Progenitor cell of endocrine pancreas (in vitro differentiated cells): ENCODE measurements around a stretch of chr2.

DNA sequence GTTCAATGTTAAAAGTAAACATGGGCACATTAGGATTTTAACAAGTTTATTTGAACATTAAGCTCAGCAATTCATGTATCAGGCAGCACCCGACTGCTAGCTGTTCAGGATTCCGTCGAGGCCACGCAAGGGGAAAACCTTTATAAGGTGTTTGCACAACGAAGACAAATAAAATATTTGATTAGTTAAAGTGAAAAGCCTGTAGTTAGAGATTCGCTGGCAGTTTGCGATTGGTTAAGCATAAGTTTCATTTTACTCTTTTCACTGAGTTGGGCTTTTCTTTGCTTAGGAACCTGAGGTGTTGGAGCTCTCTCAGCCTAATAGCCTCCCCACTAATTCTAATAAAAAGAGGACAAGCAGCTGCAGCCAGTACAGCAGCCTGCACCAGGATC, 43.6 kb upstream of the ROCK2 start:
- PRO-cap: no peak

GRCh38 chr2:11481945-11482512, 16.1 kb upstream of the E2F6 start:
- PRO-cap: bidirectional peak, plus-strand start at chr2:11482311, minus-strand start at chr2:11482112

DNA sequence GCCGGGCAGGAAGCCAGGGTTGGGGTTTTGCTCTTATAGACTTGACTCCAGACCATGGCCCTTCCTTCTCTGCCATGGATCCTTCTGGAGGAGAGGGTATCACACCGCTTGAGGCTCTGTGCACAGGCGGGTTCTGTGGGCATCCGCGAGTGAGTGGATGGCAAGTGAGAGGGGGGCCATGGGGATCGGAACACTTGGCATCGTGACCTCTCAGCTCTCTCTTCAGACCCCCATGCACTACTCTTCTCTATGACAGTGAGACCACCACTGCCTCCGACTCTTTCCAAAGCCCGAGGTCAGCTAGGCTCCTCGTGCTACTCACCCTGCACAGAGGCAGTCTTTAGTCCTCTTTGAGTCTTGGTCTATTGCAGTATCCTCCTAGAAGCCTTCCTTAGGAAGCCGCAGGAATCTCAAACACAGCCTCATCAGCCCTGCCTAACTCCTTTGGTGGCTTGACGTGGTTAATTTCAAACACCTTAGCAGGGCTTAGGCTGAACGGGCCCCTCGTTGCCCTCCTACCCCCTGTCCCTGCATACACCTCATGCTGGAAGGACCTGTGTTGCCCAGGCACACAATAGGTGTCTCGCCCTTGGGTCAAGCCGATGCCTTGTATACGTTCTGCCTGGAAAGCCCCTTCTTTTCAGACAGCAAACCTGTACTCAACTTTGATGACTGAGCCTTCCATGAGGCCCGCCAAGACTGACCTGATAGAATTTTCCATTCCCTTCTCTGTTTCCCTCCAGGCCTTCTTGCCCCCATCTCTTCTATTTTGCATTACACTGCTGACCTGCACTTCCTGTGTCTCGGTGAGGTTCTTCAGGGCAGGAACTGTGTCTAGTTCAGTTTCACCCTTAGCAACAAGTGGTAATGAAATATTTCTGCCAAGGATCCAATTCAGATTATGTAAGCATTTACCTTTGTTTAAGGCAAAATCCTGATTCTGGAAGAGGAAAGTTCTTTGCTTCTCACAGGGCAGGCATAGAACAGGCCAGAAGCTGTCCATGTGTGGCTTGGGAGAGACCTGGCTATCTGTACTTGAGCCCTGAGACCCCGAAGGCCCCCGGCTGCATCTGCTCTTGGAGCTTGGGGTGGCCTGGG, 7.8 kb downstream of the GREB1 start:
- PRO-cap: no peak

DNA sequence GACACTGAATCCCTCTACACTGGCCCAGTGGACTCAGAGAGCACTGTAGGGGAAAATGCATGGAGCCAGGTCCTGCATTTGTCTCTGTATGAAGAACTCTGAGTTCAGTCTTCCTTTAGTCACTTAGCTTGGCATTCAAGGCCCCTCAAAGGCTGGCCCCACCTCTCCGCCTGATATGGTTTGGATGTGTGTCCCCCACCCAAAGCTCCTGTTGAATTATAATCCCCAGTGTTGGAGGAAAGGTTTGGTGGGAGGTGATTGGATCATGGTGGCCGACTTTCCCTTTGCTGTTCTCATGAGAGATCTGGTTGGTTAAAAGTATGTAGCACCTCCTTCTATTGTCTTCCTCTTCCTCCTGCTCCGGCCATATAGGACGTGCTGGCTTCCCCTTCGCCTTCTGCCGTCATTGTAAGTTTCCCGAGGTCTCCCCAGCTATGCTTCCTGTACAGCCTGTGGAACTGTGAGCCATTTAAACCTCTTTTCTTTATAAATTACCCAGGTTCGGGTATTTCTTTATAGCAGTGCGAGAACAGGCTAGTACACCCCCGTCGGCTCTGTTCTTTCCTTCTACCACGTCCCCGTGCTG, 11.2 kb upstream of the NTSR2 start:
- PRO-cap: no peak

DNA sequence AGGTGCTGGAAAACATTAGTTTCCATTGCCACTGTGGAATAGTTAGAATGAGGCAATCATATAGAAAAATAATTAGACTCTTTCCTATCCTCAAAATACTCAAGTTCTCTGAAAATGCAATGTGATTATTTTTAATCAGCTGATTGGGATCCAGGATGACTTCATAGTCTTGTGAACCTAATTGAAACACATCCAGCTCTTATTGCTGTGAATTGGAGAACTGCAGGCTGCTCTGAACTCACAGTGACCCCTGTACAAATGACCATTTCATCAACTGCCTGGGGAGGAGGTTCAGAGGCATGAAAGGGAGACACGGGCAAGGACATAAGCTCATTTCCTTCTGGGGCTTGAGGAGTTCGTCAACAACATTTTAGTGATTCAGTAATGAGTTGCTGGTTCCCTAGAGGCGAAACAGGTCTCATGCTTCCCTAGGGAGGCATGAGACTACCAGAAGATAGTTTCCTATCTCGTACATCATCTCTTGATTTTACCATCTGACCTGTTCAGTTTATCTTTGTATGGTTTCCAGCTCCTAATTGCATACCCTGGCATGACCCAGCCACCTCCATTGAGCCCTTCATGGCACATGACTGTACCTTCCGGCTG, 422.6 kb downstream of the LPIN1 start:
- PRO-cap: no peak

DNA sequence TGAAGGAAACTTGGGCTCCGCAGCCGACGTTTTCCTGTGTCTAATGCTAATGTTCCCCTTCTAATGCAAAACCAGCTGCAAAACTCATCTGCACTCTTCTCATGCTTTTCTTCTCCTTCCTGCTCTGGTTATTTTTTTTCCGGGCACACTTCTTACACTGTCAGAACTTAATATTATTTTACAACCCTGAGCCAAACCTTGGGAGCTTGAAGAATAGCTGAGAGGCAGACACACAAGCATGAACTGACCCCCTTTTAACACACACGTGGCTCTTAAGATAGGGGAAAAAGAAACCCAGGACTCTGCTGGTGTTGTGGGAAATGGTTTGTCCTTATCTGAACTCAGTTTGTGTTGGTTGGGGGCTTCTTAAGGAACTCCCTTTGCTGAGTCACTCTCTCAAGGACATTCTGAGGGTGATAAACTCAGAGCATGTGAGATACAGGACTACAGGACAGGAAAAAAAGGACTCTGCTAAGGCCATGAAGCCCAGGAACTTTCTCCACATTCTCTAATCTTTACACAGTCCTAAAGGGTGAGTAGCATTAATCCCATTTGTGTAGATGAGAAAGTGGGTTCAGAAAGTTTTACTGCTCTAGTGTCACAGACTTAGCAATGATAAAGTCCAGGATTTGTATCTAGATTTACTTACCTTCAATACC, 439.3 kb upstream of the TRIB2 start:
- PRO-cap: no peak

DNA sequence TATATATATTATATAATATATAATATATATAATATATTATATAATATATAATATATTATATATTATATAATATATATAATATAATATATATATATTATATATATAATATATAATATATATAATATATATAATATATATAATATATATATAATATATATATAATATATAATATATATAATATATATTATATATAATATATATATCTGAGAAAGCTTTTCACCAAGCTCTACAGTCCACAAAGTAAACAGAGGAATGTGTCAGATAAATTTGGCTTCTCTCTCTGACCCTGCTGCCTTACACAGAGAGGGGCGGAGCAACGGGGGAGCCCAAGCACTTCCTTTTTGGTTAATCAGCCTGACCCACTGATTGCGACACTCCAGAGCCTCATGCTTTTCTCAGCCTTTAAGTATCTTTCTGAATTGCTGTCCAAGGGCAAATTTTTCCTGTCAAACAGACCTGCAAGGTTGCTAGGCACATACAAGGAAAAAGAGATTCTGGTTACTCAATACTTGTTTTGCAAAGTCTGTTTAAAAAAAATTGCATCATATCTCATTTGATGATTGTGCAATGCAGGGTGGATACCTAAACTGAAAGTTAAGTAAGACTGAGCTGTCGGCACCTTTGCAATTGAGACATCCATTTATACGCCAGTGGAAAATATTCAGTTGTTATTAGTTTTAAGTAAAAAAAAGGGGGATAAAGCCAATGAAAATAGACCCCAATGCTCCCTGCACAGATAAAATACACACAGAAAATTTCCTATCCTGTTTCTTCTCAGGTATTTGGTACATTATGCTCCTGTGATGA, 260.5 kb upstream of the TRIB2 start:
- PRO-cap: no peak

DNA sequence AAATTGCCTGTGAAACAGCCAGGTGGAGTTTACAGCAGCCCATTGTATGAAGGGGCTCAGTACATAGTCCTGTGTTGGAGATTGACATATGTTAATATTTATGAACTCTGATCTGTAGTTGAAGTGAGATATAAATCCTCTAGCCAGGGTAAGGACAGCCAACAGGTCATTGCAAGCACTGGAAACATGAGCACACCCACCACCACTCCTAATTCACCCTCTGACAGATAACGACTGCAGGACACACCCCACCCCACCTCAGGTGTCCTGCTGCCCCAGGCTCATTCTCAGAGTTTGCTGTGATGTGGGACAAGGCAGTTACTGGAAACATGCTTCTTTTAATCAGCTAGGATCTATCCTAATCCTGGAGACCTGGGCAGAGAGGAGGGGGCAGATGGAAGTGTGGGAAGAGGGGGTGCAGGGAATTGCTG, 112.3 kb upstream of the TRIB2 start:
- PRO-cap: no peak

DNA sequence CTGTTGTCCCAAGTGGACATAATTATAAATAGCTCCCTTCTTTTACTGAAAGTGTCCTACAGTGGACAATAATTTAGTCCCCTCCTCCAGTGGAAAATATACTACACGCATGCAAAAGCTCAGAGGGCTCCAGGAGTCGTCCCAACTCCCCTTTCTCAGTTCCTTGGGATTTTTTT, 1.2 kb upstream of the TRIB2 start:
- PRO-cap: no peak

DNA sequence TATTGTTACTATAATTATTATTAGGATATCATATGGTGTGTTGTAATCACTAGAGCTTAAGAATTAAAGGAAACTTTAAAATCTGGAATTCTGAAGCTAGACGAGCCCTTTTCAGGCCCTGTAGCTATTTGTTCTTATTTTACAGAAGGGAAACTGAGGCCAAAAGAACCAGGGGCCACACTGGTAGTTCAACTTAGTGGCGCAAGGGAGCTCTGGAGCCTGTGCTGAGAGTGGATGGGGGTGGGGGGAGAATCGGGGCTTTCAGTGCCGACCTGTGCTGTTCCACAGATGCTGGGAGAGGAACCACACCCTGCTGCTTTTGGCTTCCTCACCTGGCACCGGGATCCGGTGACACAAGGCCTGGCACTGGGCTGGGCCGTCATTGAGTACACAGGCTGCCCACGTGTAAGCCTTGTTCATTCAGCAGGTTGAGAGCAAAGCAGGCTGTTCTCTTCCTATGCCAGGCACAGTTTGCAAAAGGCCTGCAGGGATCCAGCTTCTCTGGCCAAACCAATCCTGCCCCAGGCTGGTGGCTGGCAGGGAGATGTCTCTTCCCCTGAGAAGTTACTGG, 17.0 kb downstream of the TRIB2 start:
- PRO-cap: no peak

- PRO-cap: no peak
Measured at GRCh38 chr2:12929318-12929642, 212.5 kb downstream of the TRIB2 start.

DNA sequence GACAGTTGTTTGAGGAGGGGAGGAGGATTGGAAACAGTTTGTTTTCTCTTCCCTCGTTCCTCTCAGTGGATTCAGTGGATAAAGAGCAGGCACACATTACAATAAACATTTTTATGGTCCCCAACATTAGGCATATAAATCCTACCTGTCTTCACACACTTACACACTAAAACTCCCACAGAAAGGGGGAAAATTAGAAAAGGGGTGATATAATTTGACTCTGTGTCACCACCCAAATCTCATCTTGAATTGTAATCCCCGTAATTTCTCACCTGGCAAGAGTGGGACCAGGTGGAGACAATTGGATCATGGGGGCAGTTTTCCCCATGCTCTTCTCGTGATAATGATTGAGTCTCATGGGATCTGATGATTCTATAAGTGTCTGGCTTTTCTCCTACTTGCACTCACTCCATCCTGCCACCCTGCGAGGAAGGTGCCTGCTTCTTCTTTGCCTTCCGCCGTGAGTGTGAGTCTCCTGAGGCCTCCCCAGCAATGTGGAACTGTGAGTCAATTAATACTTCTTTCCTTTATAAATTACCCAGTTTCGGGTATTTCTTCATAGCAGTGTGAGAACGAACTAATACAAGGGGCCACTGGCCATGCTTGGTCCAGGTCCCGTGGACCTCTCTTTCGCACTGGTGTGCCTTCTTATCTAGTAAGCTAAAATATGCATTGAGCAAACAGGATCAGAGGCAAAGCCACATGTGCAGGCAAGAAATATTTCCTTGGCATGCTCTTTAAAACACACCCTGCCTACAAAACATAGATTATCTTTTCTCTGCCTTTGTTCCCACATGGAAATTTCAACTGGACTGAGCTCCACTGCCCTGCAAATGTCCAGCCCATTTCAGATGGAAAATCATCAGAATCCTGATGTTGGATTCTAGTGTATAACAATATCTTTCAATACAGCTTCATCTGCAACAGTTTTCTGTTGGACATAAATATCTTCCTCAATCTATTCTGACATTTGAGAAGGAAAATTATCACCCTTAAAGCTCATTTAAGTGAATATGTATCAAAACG, 821.1 kb downstream of the TRIB2 start:
- PRO-cap: no peak

- PRO-cap: no peak
Measured at GRCh38 chr2:14364686-14364885, 267.9 kb upstream of the LRATD1 start.

DNA sequence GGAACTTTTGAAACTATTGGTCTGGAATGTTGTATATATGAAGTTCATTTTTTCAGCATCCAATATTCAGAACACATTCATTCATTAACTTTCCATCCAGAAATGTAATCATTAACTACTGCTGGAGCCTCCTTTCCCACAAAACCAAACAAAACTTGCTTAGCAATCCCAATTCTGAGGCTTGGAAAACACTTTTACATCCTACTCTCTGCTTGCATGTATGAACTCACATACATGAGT, 869 bp upstream of the LRATD1 start:
- PRO-cap: no peak

DNA sequence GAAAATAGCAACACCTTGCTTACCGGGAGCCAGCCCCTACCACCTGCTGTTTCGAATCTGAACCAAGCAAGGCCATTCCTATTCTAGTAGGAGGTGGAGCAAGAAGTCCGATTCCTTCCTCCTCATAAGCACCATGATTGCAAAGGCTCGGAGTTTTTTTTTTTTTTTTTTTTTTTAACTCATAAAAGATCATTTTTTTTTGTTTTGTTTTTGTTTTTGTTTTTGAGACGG, 77.9 kb downstream of the DDX1 start:
- PRO-cap: no peak

DNA sequence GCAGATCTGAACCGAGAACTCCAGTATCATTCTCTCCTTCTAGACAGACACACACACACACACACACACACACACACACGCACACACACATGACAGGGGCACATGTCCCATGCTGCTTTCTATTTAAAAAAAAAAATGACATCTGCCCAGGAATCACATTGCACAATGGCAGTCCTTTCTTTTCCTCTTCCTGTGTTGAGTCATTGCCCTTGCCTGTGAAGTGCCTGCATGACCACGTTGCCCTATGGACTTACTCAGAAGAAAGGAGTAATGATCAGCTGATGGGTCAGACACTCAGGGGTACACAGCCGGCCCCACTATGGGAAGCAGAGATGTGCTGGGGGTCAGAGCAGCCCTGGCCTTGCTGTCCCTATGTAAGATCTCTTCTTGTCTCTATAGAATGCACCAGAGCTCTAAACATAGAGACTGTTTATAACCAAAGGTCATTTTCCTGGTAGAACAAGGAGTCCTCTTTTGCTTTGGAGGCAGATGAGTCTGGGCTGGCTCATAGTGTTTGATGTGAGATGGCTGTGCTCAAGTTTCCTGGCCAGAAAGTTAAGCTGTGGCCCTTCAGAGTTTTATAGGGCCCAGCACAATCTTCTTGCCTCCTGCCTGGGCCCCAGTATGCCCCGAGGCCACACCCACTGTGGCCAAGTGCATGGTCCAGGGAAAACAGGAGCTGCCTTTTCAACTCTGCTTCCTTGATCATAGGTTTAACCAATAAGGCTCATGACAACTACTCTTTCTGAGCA, 66.0 kb downstream of the MYCN start:
- PRO-cap: no peak

DNA sequence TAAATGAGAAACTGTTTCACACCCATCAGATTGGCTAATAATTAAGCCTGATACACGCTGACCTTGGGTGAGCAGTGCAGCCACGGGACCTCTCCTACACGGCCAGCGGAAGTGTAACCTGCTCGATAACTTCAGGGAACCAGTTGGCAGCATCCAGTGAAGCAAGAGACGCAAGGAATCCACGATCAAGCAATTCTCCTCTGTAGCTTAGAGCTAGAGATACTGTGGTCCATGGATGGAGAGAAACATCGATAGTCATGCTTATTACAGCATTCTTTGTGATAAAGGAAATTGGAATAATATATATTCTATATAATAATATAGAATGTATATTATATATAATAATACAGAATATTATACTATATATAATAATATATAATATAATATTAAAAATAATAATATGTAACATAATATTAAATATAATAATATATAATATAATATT, 202.7 kb downstream of the MYCN start:
- PRO-cap: no peak

- PRO-cap: no peak
Measured at GRCh38 chr2:16560509-16561041, 105.1 kb downstream of the CYRIA start.

GRCh38 chr2:16562847-16563046, 102.9 kb downstream of the CYRIA start:
- PRO-cap: no peak

GRCh38 chr2:16617089-16617805, 48.4 kb downstream of the CYRIA start:
- PRO-cap: no peak